Mesenchymal stem cell of the bone marrow (primary cell): ENCODE measurements around a stretch of chr9.

- CAGE, long polyA plus RNA, result no peak
Observed at GRCh38 chr9:133237118-133237985, 28.3 kb upstream of the OBP2B start.

GRCh38 chr9:133257811-133258535, 48.9 kb upstream of the OBP2B start:
- CAGE, long polyA plus RNA, result no peak

DNA sequence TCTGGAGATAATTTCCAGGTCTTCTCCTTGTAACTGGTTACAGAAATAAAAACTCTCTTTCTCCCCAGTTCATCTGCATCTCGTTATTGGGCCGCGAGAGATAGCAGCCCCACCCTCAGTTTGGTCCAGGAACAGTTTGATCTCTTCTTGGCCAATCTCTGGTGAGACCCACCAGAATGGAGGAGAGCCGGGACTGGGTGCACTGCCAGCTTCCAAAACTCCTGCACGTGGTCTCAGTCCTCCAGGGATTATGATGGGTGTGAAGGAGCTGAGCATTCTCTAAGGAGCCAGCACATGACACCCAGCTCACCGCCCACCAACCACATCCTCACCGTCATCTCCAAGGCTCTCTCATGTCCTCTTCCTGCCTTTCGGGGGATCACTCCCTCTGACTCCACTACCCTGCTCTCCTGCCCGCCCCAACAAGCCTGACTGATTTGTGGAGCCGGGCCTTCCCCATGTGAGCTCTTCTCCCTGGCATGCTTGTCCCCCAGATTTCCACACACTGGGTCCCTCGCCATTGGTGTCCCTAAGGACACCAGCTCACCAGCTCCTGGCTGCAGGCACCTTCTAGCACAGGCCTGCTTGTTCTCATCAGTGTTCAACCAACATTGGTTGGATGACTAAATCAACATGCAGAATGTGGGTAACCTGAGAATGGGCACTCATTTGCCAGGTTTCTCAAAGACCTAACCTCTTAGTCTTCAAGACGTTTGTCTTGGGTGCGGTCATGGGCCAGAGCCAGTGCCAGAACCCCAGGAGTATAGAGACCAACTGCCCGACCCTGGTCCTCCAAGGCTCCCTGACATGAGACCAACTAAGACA, 62.9 kb downstream of the SURF6 start:
- CAGE, long polyA plus RNA, result no peak

- CAGE, long polyA plus RNA, result no peak
Observed at GRCh38 chr9:133278591-133279183, 57.3 kb downstream of the SURF6 start.

DNA sequence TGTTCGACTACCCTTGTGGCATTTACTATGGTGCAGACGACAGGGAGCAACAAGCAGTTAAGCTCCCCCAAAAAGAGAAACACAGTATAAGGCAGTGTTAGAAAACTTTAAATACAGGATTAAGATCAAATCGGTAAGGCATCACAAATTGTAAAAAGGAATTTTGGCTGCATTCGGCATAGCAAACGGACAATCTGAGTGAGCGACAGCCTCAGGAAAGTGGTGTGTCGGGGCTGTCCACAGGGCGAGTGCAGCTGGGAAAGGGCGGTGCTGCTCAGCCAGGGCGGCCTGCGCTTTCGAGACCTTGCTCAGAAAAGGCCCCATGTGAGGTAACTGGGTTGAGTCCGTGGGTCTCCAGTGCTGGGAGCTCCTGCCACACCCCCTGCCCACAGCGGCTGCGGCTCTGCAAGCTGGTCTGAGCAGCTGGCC, 5.9 kb downstream of the SURF2 start:
- CAGE, long polyA plus RNA, result no peak

GRCh38 chr9:133370304-133371249, 5.3 kb downstream of the SURF4 start:
- CAGE, long polyA plus RNA, result no peak

DNA sequence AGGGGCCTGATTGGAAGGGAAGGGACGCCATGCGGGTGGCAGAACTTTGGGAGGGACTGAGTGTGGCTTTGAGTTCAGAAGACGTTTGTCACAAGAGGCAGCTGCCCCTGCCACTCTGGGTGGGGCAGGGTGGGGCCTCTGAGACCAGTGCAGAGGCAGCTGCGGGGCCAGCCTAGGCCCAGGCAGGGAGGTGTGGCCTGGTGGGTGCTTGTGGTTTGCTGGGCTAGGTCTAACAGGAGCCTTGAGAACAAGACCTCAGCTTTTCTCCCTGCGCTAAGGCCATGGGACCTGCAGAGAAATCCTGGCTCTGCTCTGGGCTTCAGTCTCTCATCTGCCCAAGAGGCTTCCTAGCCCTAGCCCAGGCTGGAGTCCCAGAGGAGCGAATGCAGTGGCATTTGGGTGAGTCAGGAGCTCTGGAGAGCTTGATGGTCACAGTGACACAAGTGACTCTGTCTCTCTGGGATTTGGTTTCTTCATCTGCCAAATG, 2.3 kb downstream of the MYMK start:
- CAGE, long polyA plus RNA, result no peak

GRCh38 chr9:133584372-133585290, 24.6 kb downstream of the FAM163B start:
- CAGE, long polyA plus RNA, result no peak

DNA sequence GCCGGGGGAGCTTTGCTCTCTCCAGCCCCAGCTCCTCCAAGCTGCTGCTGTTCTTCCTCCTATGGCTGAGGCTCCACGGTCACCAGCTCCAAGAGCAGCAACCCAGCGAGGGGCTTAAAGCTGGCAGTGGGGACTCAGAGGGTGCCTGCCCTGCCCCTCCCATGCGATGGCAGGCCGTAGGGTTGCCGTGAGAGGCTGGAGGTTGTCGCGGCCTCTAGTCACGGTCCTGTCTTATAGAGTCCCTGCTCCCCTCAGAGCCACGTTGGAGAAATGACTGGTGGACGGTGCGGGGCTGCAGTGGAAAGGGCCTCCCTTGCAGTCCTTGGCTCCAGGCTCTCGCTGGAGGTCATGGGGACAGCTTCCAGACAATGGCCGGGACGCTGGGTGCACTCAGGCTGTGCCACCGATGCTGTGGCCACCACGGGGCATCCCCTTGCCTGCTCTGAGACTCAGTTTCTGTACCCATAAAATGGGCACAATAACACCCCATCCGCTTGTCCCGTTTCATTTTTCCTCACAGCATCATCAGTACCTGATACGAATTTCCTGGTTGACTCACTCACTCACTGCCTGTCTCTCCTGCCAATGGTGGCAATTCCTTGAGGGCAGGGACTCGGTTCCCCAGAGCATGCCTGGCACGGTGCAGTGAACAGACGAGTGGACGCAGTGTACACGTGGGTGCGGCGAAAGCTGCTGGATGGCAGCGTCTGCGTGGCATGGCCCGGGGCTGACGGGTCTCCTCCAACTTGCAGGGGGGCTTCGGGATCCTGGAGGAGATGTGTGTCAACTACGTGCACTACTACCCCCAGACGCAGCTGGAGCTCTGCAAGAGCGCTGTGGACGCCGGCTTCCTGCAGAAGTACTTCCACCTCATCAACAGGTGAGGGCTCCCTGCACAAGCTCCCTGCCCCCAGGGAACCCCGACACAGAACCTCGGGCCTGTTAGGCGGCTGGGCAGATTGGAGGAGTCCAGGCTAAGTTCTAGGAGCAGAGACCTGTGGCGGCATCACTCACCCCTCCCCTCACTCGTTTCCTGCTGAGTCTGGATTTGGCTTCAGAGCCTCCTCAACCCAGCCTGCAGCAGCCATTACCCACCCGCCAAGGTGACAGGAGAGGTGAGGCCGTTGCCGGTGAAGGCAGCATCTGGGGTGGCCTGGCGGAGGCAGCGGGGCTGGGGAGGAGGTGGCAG, 20.0 kb downstream of the DBH start:
- CAGE, long polyA plus RNA, result no peak

DNA sequence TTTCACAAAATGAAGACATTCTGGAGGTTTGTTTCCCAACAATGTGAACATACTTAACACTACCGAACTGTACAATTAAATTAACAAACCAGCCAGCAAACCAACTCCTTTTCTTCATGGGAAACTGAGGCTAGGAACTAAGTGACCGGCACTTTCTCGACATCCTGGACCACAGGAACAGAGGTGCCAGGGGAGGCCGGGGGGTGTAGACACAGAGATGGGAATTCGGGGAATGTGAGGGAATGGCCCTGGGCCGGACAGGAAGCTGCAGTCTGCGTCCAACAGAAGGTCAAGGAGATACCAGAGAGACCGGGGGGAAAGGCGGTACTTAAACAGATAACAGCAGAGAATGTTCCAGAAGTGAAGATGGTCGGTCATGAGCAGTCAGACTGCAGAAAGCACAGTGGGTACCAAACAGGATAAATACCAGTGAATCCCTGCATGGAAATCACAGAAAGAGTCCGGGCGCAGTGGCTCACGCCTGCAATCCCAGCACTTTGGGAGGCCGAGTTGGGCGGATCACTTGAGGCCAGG, 40.3 kb downstream of the DBH start:
- CAGE, long polyA plus RNA, result no peak

DNA sequence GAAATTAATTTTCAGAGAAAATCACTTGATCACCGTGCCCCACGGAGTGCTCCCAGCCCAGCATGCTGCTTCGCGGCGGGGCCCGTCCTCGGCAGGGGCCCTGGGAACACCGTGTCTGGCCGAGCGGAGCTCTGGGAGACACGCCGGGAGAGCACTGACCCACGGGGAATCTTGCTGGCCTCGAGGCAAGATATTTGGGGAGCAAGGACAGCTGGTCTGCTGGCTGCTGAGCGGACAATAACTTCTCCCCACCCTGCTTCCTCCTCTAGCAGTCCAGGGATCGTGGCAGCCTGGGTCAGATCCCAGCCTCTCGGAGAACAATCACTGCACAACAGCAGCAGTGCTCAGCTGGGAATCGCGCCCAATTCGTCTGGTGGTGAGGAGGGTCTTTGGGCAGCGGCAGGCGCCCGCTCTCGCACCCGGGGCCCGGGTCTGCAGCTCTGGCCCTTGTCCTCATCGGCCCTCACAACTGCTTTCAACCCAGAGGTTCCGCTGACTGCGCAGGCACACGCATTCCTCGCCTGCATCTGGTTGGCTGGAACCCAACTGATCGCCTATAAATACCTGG, 43.4 kb downstream of the DBH start:
- CAGE, long polyA plus RNA, result no peak

GRCh38 chr9:133706867-133707495, 31.2 kb downstream of the SARDH start:
- CAGE, long polyA plus RNA, result no peak

GRCh38 chr9:133759360-133760171, 21.4 kb upstream of the SARDH start:
- CAGE, long polyA plus RNA, result no peak

DNA sequence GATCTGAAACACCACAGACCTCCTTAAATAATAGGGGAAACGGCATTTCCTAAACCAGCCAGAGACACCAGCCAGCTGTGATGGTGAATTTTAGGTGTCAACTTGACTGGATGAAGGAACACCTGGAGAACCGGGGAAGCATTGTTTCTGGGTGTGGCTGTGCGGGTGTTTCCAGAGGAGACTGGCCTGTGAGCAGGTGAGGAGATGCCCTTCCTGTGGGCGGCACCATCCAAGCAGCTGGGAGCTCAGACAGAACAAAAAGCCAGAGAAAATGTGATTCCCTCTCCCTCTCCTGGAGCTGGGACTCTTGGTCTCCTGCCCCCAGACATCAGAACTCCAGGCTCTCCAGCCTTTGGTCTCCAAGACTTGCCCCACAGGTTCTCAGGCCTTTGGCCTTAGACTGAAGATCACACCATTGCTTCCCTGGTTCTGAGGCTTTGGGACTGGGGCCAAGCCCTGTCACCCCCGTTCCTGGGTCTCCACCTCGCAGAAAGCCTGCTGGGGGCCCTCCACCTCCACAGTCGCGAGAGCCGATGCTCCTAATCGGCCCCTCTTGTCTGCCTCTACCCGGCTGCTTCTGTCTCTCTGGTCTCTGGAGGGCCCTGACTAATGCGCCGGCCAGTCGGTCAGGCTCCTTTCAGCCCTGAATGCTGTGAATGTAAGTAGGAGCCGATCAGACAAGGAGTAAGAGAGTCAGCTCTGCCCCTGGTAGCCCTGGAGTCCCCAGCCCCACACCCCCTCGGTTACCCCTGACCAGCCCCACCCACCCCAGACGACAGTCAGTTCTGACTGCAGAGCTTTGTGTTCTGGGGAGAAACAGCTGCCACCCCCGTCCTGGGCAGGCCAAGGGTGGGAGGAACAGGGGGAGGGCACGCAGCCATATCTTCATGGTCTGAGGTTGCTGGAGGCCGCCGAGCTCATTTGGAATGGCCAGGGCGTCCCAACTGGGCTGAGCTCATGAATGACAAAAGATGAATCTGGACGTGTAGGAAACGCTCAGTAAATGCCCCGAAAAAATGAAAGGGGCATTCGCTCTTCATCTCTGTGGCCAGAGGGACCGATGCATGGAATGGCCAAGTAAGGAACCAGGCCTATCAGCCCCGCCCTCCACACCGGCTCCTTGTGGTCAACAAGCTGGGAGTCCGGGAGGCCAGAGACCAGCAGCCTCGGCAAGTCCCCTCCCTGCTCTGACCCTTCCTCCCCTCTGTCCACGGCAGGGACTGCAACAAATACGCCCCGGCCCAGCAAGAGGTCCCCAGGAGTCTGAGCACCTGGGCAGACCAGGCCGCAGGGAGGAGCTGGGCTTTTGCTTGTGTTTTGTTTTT, 57.4 kb downstream of the VAV2 start:
- CAGE, long polyA plus RNA, result no peak

DNA sequence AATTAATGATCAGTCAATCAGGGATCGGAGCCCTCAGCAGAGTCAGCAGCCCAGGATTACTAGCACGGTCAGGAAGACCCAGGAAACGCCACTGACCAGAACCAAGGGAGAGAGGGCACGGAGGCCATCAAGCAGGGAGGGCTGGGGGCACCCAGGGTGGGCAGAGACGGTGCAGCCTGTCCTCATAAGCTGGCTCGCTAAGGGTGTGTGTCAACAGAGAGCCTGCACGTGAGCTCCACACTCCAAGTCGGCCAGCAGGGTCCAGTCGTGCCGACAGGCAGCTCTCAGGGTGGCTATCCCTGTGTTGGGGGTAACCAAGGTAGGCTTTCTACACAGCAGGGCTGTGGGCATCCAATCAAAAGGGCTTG, 28.9 kb downstream of the VAV2 start:
- CAGE, long polyA plus RNA, result no peak

DNA sequence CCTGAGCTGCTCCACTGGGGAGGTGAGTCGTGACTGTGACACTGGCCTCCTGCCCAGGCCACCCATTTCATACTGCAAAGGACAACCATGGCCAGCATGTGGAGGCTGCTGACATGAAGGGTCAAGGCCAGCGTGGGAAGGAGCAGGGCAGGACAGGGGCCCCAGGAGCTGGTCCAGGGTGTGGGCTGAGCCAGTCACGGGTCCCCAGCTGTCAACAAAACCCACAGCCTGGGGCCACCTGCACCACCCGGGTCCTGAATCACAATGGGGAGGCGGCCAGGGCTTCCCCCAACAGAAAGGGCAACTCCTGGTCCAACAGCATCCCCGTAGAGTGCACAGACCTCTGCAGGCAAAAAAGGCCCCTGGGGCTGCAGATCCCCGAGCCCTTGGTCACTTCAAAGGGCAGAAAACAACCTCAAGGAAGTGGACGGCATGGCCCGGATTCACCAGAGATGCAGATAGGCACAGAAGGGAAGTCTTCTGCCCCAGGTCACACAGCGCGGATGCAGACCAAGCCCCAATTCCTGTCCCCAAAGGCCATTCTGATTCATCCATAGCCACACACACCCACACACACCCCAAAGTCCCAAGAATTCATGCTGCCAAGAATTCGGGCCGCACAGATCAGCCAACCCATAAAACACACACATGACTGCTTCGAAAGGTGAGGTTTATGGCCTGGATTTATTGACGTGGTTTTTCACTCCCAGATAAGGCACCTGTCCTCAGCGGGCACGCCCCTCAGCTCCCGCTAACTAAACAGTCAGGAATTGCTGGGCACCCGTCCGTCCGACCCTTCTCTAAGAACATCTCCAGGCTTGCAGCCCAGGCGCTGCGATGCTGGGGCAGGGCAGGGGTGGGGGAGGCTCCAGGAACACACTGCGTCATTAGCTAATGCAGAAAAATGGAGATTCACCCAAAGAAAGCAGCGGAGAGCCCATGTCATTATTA, 20.3 kb downstream of the VAV2 start:
- CAGE, long polyA plus RNA, result no peak

GRCh38 chr9:134067173-134067886, 496 bp downstream of the BRD3 start:
- CAGE, long polyA plus RNA, result no peak

DNA sequence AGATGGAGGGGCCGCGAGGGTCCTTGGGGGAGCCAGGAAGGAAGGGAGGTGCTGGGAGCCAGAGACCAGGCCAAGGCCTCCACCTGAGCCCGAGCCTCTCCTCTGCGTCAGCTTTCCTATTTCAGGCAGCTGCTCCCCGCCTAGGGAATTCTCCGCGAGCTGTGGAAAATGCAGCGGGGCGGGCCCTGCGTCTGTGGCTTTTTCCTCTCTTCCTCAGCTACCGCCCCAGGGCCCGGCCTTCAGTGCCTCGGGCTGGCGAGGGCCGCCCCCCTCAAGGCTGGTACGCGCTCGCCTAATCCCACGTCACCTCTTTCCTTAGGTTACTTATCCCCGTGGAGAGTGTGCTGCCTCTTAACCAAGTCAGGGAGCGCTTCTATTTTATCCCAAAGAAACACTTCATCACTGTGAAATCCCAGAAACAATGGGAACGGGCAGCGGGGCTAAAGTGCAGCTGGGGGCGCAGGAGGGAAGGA, 6.5 kb upstream of the WDR5 start:
- CAGE, long polyA plus RNA, result no peak

DNA sequence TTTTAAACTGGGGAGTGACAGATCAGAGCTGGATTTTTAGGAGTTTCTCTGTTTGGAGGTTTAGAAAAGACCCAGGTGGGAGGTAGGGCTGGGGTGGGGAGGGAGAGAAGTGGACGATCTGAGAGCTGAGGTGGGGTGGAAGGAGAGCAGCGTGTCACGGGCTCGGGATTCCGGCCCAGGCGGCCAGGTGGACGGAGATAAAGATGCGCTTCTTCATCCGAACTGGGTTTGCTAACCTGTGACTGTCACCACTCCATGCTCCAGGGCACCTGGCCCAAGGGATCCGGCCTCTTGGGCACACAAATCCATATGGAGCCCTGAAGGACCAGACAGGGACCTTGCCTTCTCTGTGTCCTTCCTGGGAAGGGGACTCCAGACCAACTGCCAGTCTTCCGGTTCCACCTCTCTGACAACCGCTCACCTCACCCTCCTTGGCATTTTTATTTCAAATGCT, 1.2 kb upstream of the WDR5 start:
- CAGE, long polyA plus RNA, result no peak

DNA sequence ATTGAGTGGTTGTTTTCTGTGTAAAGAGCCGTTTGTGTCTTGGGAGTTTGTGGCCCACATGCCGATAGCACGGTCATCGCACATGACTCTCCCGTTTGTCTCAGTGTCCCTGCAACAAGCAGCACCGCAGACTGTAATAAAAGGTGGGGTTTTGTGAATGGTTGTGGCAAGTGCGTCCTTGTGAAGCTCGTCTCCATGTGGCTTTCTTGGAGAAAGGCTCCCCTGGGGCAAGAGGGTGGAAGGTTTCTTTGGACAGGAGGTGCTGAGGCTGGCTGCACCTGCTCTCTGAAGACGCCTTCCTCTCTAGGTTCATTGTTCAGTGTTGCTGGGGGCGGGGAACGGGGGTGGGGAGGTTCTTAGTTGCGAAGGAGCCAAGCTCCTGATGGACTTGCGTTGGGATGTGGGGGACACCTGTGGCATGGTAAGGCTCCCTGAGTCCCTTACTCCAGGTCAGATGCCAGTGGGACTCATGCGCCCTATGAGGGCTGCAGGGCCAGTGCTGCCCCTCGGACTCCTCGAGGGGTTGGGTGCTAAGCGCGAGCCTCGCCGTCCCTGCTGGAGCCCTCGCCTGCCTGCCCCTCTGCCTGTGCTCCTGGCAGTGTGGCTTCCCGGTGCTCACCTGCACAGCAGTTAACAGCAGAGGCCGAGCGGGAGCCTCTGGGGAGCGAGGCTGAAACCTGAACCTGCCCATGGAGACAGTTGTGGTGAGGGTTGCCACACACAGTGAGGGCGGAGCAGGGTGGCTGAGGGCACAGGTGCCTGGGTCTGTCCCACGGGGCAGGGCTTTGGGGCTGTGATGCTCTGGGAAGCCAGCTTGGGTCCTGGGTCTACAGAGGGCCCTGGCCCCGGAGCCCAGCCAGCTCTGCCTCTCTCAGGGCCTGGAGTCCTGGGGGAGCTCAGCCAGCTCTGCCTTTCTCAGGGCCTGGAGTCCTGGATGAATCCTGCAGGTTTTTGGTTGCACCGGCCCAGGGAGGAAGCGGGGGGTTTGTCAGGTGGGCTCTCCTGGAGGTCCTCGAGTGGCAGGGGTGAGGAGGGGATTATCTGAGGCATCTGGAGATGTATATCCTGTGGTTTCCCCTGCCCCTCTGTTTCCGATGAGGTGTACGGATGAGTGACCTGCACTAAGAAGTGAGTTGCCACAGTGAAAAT, 23.0 kb downstream of the WDR5 start:
- CAGE, long polyA plus RNA, result no peak